Frontal cortex (tissue), 2 donors: Measurements from ENCODE around the genes TGIF2LX, ZMAT1, NXF2B and TCEAL9.

DNA sequence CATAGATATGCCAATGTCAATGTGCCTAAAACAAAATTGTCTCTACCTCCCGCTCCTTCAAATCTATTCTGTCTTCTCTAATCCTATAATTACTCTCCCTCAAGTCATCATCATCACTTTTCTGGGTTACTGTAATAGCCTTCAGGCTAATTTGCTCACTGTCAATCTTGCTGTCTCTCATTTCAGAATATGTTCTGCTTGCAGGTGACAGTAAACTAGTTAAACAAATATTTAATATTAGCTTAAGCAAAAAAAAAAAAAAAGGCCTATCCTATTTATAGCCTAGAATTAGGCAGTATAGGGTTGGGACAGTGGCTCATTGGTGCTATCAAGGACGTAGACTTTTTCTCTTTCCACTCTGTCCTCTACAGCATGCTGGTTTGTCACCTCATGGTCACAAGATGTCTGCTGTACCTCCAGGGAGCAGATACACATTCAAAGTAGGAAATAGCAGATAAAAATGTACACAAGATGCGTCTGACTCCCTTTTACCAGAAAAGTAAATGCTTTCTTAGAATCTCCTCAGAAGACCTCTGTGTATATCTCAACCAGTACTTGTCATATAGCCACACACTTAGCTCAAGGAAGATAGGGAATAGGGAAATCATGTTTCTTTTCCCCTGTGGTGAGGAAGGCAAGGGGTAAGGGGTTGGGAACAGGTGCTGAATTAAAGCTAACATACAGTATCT is 86.2 kb downstream of the APOOL start:
- RAMPAGE, long total RNA = no peak

DNA sequence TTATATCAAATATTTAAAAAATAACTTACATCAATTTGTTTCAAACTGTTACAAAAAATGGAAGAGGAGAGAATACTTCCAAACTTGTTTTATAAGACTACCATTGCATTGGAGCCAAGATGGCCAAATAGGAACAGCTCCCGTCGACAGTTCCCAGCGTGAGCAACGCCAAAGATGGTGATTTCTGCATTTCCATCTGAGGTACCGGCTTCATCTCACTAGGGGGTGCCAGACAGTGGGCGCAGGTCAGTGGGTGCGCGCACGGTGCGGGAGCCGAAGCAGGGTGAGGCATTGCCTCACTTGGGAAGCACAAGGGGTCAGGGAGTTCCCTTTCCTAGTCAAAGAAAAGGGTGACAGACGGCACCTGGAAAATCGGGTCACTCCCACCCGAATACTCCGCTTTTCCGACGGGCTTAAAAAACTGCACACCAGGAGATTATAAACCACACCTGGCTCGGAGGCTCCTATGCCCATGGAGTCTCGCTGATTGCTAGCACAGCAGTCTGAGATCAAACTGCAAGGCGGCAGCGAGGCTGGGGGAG is 149.7 kb upstream of the POF1B start:
- RAMPAGE, long total RNA = no peak

DNA sequence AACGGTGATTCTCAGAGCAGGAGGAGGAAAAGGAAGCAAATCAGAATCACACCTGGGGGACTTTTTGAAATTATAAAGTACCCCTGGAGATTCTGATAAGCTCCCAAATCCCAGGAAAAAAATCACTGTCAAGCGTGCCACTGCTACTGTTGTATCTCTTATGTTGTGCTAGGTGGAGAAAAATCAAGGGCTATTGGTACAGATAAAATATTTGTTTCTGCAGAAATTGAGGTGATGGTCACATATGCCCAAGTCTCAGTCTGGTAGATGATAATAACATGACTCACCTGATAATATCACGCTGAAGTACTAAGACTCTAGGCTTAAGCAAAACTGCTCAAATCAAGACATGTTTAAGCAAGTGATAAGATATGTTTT is 143.8 kb downstream of the CHM start:
- RAMPAGE, long total RNA = no peak

GRCh38 chrX:88363497-88363903 is 383.5 kb upstream of the CPXCR1 start:
- RAMPAGE, long total RNA = no peak

DNA sequence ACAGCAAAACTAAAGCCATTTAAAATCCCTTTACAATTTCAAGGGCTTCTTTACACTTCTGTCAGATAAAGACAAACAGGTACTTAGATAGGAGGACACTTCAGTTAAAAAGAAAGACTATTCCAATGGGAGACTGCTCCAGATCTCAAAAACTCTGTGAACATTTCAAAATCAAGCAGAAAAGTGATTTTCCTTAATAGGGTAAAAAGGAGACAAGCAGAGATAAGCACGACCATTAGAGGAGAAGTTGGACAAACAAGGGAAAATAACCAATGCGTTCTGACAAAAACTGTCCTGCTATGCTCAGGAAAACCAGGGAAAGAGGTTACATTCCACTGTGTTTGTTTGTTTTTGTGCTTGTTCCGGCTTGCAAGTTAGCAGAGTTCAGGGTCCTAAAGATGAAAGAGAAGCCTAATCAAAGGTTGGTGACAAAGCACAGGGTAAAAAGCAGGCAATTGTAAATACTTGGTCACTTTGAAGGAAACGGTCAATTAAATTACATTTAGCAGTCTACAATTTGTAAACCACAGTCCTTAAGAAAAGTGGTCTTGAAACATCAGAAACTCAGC is 186.4 kb upstream of the CPXCR1 start:
- RAMPAGE, long total RNA = no peak

- RAMPAGE, long total RNA = no peak
These were observed at the start of gene TGIF2LX for GRCh38 chrX:89921667-89922140. Gene TGIF2LX, plus strand, starts transcription at chrX:89921908.

DNA sequence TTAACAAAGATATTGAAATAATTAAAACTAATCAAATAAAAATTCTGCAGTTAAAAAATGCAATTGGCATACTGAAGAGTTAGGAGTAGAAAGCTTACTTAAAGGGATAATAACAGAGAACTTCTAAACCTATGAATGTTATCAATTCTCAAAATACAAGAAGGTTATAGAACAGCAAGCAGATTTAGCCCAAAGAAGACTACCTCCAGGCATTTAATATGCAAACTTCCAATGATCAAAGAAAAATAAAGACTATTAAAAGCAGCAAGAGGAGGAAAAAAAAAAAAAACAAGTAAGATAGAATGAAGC is 506.0 kb downstream of the NAP1L3 start:
- RAMPAGE, long total RNA = no peak

GRCh38 chrX:94701763-94702395 is 1027.9 kb downstream of the FAM133A start:
- RAMPAGE, long total RNA = no peak

GRCh38 chrX:97159891-97160959 is 276.5 kb downstream of the RPA4 start:
- RAMPAGE, long total RNA = no peak

DNA sequence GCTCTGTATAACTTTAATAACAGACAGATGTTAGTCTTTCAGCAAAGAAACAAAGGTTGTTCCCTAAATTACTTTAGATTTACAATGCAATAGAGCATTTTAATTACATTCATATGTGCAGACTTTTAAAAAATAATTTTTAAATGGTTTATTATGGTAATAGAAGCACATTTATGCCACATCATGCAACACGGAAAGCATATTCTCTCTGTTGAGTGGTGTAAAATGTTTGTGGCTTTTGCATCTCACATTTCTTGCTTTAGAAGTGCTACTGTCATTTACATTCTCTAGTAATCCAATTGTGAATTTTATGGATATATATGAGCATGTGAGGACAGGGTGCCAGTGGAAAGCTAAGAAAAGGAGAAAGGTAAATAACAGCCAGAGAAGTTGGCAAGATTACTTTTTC is 305.0 kb downstream of the RPA4 start:
- RAMPAGE, long total RNA = no peak

DNA sequence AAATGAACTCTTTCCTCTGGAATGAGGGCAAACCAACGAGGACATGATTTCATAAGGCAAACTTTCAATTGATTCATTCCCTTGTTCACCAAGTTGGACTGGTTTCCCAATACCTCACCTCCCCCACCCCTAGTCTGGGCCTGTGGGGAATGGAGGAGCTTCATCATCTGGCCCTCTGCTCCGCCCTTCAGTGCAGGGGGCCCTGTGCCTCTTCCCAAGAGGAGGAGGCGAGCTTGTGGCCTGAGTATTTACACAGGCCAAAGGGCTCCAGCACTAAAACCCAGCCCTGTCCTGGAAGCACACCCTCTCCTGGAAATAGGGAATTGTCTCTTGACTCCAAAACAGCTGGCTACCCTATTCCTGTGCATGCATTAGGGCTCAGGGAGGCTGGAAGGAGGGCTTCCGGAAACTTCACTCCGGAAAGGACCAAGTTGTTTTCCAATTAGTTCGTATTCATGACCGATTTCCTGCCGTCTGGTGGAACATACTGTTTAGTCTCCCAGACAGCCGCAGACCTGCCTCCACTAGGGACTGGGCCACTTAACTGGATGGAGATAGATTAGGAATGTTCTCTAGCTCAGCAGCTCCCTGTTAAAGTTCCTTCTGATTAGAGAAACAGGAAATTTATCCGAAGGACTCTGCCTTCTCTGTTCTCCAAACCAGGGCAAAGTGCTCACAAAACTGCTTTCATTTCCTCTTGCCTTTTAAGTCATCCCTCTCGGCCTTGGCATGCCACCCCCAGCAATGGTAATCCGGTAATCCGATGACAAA is 5.7 kb downstream of the SRPX2 start:
- RAMPAGE, long total RNA = no peak

- RAMPAGE, long total RNA = no peak
These were observed 7.4 kb upstream of the CSTF2 start for GRCh38 chrX:100812713-100813175.

GRCh38 chrX:101412150-101413295 is 4.5 kb downstream of the HNRNPH2 start:
- RAMPAGE, long total RNA = no peak

DNA sequence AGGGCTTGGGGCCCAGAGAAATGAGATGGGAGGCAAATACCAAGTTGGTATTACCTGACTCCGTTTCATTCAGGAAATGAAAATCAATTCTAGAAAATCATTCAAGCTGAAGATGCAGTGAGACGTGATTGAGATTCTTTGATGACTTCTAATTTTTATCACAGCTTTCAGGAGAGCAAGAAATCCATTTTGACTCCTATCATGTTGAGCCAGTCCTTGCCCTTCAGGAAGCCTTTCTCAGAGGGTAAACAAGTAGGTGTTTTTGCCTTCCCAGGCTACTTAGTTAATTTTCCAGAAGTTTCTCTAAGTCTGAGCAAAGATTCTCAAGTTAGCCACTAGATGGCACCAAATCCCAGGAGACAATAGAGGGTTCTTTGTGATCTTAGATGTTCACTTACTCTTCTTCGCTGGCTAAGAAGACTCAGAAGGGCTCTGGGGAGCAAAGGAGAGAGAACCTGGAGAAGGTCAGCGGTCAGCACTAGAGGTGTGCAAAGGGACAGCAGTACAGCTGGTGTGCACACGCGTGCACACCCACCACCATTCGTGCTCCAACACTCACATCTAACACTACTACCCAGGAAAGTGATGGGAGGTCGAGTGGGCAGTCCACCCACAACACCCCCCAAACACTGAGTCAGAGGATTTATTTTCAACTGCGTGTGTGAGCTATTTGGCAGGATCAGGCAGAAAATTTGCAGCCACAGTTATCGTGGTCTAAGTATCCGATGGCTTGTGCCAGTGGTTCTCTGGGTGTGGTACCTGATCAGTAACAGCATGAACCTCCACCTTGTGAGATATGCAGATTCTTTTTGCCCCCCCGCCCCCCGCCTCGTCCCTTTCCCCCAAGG is 7.5 kb downstream of the HNRNPH2 start:
- RAMPAGE, long total RNA = no peak

GRCh38 chrX:101931456-101932346 is at the start of gene ZMAT1:
Gene ZMAT1, minus strand, starts transcription at chrX:101932027.
- RAMPAGE, long total RNA = no peak

GRCh38 chrX:102439731-102440300 is at the start of gene NXF2B:
Gene NXF2B, minus strand, starts transcription at chrX:102440008.
- RAMPAGE, long total RNA = no peak

- RAMPAGE, long total RNA = no peak
These were observed 72.1 kb upstream of the RAB40AL start for GRCh38 chrX:102864853-102865393.

- RAMPAGE, long total RNA = no peak
These were observed 1.1 kb downstream of the BEX1 start for GRCh38 chrX:103062692-103063450.

DNA sequence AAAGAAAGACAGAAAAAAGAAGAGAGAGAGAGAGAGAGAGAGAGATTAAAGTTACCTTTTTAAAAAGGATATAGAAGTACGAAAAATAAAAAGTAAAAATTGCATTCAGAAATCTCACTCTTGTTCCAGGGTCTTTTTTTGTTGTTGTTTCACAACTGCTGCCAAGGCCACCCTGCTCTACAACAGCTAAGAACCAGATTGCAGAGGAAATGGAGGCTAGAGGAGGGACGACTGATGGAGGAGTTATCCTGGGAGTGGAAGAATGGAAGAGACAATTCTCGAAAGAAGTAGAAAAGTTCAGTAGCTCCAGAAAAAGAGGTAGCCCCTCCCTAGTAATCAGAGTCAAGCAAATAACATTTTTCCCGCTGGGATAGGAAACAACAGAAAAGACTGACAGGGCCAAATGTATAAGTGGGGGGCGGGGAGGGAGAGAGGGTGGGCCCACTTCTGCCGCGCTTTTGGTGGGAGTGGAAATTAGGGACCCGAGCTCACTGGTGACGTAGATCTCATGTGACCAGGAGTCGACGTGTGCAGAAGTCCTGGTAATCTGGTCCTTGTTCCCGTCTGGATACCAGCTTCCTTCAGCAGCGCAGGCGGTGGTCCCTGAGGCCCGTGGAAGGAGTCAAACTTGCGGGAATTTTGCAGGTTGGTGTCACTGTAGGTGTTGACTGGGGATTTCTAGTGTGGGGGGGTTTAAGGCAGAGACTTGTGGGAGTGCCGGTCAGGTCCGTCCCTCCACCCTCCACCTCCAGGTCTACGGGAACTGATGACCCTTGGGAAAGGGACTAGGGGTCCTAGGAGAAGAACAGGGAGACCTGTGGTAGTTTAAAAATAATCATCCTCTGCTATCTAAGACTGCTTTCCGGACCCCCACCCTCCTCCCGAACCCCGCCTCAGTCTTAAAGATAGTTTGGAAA is at the start of gene TCEAL9:
TCEAL9 (plus strand) TSS at position 545 of the 917 bp plus-strand sequence.
- RAMPAGE, long total RNA = start-site peak on the plus strand centred at position 543 of the sequence, 83 bp wide, 11,387 and 1,289 reads in 2 replicates

DNA sequence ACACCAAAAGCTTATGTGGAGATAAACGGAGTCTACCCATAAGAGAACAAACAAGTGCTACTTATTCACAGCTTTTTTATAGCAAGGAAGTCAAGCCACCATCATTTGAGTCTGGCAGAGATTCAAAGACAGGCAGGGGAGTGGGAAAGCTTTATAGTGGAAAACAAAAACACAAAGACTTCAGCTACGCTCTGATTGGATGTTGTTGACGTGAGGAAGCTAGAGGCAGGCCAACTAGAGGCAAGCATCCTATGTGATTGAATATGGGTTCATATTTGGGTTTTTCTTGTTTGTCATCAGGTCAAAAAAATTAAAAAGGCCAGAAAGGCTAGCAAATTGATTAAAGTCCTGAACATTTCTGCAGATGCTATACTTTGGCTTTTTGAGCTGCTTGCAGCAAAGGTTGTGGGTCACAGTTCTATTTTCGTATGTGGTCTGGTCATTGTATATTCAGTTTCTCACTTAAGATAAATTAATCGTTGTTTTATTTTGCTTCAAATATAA is 668 bp upstream of the TCEAL4 start:
- RAMPAGE, long total RNA = no peak